ENCODE measurements around a stretch of chr17.

- PRO-cap: no peak
- RRBS: no CpG with 5 or more reads among the region's 11 CpGs
Measured at GRCh38 chr17:42774922-42776196, 2.1 kb downstream of the VPS25 start.

GRCh38 chr17:42782712-42783224 is 2.4 kb downstream of the WNK4 start:
- PRO-cap: bidirectional peak, plus-strand start at chr17:42782847, minus-strand start at chr17:42782768
- RRBS: no CpG with 5 or more reads among the region's 15 CpGs

DNA sequence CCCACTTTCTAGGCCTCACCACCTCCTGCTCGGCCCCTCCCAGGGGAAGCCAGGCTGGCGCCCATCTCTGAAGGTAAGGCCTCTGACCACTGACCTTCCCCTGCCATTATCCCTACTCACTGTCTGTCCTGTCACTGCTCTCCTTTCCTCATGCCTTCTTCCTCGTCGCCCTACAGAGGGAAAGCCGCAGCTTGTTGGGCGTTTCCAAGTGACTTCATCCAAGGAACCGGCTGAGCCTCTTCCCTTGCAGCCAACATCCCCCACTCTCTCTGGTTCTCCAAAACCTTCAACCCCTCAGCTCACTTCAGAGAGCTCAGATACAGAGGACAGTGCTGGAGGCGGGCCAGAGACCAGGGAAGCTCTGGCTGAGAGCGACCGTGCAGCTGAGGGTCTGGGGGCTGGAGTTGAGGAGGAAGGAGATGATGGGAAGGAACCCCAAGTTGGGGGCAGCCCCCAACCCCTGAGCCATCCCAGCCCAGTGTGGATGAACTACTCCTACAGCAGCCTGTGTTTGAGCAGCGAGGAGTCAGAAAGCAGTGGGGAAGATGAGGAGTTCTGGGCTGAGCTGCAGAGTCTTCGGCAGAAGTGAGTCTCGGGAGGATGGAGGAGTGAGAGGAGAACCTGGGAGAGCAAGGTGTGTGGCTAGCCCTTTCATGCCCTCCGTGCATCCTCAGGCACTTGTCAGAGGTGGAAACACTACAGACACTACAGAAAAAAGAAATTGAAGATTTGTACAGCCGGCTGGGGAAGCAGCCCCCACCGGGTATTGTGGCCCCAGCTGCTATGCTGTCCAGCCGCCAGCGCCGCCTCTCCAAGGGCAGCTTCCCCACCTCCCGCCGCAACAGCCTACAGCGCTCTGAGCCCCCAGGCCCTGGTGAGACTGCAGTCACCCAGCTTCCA is 2.8 kb downstream of the COA3 start:
- PRO-cap: no peak
- RRBS: no CpG with 5 or more reads among the region's 22 CpGs

DNA sequence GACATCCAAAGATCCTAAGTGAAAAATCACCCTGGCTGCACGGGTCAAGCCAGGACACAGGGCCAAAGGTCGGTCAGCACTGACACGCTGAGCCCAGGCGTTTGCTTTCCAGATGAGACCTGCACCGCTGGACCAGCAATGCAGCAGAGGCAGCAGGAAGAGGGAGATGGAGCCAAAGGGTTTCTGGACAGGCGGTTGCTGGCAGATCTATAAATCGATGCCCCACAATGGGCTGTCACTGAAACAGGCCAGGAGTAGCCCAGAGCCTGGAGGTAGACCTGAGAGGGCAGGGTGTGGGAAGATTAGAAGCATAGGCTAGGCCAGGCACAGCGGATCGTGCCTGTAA is 13.8 kb upstream of the G6PC1 start:
- PRO-cap: no peak
- RRBS: no CpG with 5 or more reads among the region's 9 CpGs

GRCh38 chr17:42900431-42900684 is 241 bp upstream of the G6PC1 start:
- PRO-cap: no peak
- RRBS: no CpG with 5 or more reads among the region's 4 CpGs

DNA sequence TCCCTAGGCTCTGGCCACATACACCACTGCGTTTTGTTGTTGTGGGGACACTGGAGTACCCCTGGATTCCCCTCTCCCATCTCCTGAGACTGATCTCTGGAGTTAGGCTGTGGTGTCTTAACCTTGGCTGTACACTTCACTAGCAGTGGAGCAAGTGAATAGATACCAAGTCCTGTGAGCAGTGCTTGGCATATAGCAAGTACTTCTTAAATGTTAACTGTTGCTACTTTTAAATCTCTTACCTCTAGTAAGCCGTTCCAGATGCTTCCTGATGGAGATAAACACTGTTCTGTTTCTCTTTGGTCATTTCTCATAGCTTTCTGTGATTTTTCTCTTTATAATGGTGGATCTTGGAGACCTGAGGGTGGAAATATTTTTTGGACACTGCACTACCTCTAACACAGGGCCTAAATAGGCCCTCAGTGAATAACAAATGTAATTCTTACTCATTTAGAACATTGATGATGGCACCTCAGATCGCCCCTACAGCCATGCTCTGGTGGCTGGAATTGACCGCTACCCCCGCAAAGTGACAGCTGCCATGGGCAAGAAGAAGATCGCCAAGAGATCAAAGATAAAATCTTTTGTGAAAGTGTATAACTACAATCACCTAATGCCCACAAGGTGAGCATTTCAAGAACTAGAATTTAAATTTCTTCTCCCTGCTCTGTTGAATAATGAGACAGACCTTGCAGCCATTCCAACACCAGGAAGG is 1.4 kb downstream of the RPL27 start:
- PRO-cap: no peak
- RRBS: no CpG with 5 or more reads among the region's 6 CpGs

DNA sequence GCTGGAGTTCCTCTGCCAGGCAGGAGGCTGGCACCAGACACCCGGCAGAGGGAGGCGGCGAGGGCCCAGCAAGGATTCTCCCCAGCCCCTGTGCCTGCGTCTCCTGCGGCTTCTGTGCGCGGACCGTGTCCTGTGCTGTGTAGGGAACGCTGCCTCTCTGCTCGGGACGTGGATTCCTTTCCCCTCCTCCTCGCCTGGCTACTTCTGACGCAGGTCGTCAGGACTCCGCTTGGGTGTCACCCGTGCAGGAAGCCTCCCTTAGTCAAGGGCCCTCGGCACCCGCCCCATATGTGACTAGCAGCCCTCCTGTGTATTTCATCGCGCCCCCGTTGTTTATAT is 18.0 kb upstream of the CCDC200 start:
- PRO-cap: unidirectional peak, minus-strand start at position 203 of the sequence
- RRBS: no CpG with 5 or more reads among the region's 21 CpGs

DNA sequence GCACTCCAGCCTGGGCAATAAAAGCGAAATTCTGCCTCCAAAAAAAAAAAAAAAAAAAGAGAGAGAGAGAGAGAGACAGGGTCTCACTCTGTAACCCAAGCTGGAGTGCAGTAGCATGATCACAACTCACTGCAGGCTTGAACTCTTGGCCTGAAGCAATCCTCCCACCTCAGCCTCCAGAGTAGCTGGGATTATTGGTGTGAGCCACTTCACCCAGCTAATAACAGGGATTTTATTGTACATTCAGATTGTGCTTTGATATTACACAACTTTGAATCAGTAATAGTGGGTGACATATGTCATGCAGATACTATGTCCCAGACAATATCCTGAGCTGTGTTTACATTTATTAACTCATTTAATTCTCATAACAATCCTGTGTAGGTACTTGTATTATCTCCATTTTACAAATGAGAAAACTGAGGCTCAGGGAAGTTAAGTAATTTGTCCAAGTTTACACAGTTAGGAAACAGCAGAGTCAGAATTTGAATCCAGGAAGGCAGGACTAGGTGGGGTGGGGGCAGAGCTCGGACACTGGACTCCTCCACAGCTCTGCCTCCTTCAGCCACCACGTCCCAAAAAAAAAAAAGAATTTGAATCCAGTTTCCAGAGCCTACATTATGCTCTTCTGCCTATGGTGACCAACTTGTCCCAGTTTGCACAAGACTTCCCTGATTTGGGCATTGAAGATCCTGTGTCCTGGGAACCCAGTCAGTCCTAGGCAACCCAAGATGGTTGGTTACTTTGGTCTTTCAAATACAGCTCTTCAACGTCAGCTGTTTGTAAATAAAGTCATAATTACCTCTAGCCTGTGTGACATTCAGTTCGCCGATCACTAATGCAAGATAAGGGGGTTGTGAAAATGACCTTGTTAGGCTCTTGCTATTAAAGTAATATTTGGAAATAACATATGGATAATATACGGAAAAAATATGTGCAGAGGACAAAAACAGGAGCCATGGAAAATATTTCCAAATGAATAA is 19.5 kb upstream of the DHX8 start:
- PRO-cap: no peak
- RRBS: no CpG with 5 or more reads among the region's 7 CpGs

- PRO-cap: no peak
- RRBS: no CpG with 5 or more reads among the region's 6 CpGs
Measured at GRCh38 chr17:43477892-43478345, 5.9 kb upstream of the DHX8 start.

- PRO-cap: no peak
- RRBS: no CpG with 5 or more reads among the region's 16 CpGs
Measured at GRCh38 chr17:43562600-43563349, 16.6 kb upstream of the ETV4 start.

- PRO-cap: bidirectional peak, plus-strand start at chr17:43646201, minus-strand start at chr17:43646202
- RRBS: 14% methylated on average over 22 of the region's 90 CpGs
Measured at GRCh38 chr17:43645533-43646718, 15.8 kb downstream of the MEOX1 start.

DNA sequence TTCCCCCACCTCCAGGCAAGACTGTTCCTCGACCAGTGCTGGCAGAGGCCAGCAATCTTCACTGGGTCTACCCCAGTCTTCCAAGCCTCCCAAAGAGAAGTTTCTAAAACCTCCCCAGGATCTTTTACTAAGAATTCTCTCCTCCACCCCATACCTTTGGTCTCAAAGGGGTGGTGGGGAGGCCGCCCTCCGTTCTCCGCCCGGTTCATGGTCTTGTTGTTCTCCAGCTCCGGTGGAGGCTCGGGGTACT is 298 bp downstream of the SOST start:
- PRO-cap: no peak
- RRBS: no CpG with 5 or more reads among the region's 7 CpGs

GRCh38 chr17:43772809-43773733 is 5.7 kb downstream of the DUSP3 start:
- PRO-cap: no peak
- RRBS: no CpG with 5 or more reads among the region's 11 CpGs

GRCh38 chr17:43928014-43928213 is 14.4 kb downstream of the PPY start:
- PRO-cap: no peak
- RRBS: no CpG with 5 or more reads among the region's 3 CpGs

- PRO-cap: bidirectional peak, plus-strand start at chr17:44006026, minus-strand start at chr17:44005917
- RRBS: 87% methylated on average over 7 of the region's 57 CpGs
Measured at GRCh38 chr17:44005551-44006262, 1.3 kb downstream of the NAGS start.

- PRO-cap: no peak
- RRBS: no CpG with 5 or more reads among the region's 4 CpGs
Measured at GRCh38 chr17:44010628-44011562, 3.9 kb downstream of the TMEM101 start.

DNA sequence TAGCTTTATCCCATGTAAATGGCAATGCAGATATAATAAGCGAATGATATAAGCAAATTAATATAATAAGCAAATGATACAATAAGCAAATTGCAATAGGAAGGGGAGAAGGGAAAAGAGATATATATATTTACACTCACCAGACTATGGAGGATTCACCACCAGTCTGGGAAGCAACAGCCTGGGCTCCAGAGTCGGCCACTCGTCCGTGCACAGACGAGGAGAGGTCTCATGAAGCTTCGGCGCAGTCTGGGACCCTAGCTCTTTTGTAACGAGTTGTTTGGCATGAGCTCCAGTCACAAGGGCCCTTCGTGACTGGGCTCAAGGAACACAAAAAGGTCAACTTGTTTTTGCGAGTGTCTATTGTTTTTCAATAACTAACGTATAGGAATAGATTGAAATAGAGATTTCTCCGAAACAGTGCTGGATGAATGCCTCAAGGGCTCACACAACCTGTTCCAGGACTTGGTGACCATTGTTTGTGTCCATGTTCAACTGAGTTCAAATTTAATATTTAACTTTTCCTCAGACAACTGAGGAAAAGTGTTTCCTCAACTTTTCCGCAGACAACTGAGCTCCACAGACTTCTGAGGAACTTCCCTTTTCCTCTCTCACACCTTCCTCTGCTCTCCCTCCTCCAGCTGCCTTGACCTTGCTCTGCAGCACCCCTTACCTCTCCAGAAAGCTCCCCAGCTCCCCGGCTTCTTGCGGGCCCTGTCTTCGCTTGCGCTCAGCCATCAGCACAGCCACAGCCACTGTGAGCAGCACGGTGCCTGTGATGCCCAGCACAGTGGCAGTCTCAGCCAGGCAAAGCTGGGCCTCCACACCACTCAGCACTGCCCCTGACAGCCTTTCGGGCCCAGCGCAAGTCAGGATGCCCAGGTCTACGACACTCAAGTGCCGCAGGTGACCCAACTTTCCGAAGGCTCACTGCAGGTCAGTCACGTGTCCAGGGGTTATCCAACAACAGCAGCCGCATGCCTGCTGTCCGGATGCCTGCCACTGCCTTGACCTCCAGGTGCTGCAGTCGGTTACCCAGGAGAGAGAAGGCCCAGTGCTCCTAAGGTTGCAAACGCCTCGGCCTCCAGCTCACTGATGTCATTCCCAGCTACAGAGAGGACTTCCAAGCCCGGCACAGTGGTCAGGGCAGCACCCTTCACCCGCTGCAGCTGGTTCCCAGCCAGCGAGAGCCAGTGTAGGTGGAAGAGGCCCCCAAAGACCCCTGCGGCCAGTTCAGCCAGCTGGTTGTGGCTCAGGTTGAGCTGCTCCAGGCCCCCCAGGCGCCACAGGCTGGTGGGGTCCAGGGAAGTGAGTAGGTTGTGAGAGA is 8.6 kb upstream of the TMEM101 start:
- PRO-cap: no peak
- RRBS: no CpG with 5 or more reads among the region's 34 CpGs

- PRO-cap: no peak
- RRBS: no CpG with 5 or more reads among the region's 12 CpGs
Measured at GRCh38 chr17:44075670-44076488, 5.3 kb downstream of the G6PC3 start.

DNA sequence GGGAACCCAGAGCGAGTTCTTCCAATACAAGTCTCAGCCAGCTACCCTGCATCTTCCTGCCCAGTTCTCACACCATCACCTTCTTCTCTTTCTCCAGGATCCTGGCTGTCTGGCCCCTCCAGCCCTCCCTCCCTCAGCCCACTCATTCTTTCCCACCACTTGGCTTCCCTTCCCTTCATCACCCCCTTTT is 5.8 kb downstream of the UBTF start:
- PRO-cap: no peak
- RRBS: no CpG with 5 or more reads among the region's 1 CpG

GRCh38 chr17:44222927-44223407 is 3.5 kb upstream of the UBTF start:
- PRO-cap: no peak
- RRBS: no CpG with 5 or more reads among the region's 7 CpGs

All from MCF 10A (cell line).